Occipital lobe (tissue), 2 donors: ENCODE measurements around the genes SP100 and ITM2C.

DNA sequence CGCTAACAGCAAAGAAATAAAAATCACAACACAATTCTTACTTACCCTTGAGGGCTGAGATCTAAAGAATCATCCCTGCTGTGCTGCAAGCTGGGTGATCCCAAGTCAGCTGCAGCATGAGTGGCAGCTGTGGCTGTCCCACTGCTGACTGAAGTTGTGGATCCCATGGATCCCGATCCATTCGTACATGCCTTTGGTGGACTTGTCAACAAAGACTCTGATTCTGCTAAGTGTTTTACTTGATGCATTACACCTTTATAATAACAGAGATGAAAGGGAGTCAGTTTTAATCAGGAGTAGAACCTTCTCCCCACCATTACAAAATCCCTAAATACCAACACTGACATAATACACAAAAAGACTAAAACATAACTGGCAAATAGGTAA, 87.8 kb upstream of the DNER start:
- RAMPAGE, long total RNA, result no peak

- RAMPAGE, long total RNA, result no peak
Measured at GRCh38 chr2:229820703-229821276, 101.0 kb downstream of the TRIP12 start.

DNA sequence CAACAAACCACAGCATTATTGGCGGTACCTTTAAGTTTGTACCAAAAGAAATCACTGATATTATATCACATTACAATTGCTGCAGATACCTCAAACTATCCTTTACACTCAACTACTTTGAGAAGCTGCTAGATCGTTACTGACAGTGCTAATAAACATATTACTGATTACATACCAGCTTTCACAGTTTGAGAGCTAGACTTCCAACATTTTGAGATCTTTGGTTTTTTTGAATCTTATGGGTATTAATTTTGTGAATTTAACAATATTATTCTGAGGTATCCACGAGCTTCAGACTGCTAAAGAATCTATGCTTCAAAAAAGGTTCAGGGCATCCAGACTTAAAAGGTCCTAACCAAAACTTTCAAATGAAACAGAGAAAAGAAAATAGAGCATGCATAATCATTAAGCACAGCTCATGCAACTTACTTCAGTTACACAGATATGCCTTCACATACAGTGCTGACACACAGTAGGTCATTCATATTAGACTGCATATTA, 19.3 kb downstream of the TRIP12 start:
- RAMPAGE, long total RNA, result no peak

DNA sequence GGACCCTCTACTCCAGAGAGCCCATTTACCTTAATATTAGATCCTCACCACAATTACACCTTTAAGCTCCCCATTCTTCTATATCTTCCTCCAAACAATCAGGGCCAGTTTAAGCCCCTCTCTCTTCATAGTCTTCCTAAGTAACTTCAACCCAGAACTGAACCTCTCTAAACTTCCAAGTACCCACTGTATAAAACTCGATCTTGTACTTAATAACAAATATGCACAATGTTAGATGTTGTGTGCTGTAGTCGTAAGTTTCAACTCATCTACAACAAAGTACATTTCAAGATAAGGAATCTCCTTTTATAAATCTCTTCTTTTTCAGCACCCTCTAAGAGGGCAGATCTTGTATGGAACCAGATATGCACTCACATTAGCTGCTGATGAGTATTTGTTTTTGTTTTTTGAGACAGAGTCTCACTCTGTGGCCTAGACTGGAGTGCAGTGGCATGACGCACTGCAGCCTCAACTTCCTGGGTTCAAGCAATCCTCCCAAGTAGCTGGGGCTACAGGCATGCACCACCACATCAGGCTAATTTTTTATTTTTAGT, 9.3 kb downstream of the TRIP12 start:
- RAMPAGE, long total RNA, result no peak

DNA sequence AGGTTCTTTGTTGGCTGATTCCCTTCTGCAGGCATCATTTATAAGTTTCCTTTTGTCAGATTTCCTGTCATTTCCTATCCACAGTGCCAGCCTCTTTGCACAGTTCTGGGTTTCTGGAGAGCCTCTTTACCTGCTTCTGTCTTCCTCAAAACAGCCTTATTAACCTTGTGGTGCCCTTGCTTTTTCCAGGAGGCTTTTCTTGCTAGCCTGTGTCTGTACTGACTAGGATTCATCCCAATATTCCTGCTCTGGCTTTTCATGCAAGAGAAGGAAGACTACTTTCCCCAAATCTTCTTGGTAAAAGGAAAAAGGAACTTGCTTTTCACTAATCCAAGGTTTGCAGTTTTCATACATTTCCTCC, 58.8 kb upstream of the SLC16A14 start:
- RAMPAGE, long total RNA, result no peak

DNA sequence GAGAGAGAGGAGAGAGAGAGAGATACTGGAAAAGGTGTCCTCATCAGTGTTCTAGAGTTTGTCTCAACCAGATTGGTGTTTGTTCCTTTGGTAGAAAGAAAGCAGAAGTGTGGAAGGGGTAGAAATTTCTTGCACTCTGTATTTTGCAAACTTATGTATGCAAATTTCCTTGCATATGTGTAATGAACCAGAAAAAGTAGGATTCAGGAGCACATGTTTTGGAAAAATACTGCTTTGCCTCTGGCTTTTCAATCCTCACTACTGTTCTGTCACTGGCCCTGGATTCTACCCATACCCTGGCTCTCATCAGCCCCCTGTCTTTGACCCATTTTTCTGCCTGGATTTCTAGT, 1.0 kb upstream of the SP140 start:
- RAMPAGE, long total RNA, result no peak

- RAMPAGE, long total RNA, result no peak
Measured at GRCh38 chr2:230415713-230416847, at the start of gene SP100. SP100 (plus strand) TSS chr2:230416201.

- RAMPAGE, long total RNA, result no peak
Measured at GRCh38 chr2:230439667-230440083, 23.7 kb downstream of the SP100 start.

DNA sequence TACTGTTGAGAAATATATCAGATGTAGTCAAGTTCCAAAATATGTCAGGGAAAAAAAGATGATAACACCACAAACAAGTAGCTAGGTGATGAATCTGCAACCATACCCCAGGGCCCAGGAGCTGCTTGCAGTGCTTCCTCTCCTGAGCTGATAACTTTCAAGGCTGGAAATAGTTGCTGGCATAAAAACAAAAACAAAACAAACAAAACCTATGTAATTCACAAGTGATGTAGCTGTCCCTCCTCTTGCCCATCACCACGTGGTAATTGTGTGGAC, 82.6 kb downstream of the SP100 start:
- RAMPAGE, long total RNA, result no peak

GRCh38 chr2:230643447-230644475, 68.9 kb upstream of the CAB39 start:
- RAMPAGE, long total RNA, result no peak

DNA sequence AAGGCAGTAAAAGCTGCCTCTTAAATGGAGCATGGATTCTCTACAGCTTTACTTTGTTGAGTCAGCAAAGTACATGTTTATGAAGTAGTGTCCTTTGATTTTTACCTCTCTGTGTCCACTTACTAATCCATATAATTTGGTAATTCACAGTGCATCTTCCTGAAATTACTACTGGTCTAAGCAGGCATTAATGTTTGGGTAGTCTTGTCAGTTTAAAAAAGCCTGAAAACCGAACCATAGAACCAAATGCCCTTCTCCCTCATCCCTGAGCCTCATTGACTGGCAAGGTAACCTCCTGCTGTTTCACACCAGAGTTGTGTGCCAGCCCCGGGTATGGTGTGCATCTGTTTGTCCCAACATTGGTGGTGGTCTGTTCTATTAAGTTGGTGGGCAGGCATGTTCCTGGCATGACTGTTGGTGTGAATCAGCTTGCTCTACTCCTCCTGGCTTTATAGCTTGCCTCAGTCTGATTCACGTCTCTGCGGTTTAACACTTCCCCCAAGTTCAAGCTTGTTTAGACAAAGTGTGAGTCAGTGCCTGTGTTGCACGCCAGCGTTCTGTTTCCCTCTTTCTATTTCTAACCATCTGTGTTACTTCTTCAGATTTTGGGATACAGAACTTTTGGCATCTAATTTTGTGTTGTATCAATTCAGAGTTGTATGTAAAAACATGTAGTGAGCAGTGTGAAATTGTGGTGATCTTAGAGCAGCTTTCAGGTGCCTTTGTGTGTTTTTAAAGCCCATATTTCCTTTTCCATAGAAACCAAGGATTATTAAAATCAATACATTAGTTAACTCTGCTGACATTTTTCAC, 70.8 kb upstream of the ITM2C start:
- RAMPAGE, long total RNA, result no peak

- RAMPAGE, long total RNA, result start-site peak on the plus strand at chr2:230864894-230864997, 3,089 and 584 reads in 2 replicates
Measured at GRCh38 chr2:230864423-230865163, at the start of gene ITM2C. ITM2C (plus strand) TSS chr2:230864942.

DNA sequence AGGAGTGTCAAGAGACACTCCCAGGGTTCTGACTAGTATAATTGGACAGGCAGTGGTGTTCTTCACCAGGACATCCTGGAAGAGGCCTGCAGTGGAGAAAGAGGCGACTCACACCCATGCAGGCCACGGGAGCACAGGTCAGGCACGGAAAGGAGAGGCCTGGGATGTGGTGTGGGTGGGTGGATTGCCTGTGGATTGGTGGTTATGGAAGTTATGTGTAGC, 14.1 kb upstream of the SPATA3 start:
- RAMPAGE, long total RNA, result no peak

DNA sequence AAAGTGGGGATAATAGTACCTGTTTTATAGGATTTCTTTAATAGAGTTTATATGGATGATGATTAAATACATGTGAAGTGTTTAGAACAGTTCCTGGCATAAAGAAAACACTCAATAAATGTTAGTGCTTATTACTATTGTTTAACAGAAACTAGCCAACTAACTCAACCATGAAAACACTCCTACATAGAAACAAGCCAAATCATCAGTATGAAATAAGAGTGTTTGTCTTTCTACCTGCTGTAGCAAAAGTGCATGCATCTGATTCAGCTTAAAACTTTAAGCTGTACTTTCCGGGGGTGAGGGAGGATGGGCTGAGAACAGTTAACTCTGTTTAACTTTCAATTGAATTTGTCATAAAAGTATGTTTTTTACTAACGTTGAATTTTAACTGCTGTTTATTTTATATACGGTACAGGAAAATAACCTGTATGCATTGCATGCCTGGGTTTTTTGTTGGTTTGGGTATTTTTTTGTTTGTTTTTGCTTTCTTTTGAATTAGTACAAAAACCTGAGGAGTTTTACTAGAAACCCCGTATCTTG, 6.7 kb downstream of the HTR2B start:
- RAMPAGE, long total RNA, result no peak

DNA sequence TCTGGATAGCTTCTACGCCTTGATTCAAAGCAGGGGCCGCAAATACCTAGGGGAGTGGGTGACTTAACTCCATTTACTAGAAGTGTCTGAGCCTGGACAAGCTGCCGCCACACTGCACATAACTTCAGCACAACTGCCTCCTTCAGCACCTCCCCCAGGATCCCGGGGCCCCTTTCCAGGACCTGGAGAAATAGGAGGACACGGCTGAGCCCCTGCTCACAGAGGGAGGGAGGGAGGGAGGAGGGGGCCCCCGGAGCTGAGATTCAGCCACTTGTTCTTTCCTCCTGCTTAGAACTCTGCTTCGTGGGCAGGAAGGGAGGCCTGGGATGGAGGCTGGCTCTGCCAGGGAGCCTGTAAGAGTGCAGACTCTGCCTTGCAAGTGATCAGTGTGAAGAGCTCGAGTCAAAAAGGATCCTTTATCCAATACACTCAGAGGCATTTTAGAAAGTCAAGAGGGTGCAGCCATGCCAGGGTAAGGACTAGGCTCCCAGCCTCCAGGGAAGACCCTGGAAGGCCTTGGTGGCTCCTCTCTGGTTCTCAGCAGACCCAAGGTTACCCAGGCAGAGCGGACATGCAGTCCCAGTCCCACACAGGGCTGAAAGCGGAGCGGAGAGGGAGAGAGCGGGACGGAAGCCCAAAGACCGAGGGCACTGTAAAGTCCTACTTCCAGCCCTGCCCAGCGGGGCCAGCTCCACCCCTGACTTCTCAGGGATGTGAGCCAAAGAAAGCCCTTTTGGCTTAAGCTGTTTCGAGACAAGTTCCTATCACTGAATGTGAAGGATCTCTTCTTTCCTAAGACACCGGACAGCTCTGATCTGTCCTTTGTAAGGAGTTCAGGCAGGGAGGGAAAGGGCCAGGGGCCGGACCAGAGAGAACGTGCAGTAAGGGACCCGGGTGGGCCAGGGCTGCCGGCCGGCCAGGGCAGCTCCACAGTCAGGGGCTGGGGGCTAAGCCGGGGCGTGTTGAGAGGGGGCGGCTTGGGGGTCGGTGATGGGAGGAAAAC, 8.6 kb upstream of the ARMC9 start:
- RAMPAGE, long total RNA, result no peak

DNA sequence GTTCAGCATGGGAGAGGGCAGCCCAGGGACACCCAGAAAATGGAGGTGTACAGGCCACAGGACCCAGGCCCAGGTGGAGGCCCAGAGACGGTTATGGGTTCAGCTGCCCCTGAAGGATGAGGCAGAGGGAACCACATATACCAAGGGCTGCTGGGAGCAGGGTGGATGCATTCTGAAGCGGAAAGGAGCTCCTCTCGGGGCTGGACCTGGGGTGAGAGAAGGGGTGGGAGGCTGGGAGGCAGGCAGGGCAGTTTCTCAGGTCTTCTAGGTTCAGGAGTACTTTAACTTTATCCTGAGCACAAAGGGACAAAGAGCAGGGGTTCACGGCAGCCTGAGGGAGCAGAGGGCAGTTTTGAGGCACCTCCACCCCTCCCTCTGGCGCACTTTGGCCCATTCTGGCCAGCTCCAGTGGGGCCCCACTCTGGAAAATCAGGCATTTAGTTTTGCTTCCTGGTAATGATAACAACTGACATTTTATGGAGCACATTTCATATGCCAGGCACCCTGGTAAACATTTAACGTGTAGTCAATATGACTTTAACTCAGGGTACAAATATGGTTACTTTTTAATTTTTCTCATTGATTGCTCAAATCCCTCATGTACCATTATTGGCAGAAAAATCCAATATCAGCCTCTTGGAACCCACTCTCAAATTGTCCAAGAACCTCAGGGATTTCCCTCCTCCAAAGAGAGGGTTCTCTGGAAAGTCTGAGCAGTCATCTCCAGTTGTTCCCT, 14.3 kb downstream of the B3GNT7 start:
- RAMPAGE, long total RNA, result no peak

- RAMPAGE, long total RNA, result no peak
Measured at GRCh38 chr2:231425242-231425683, 29.8 kb downstream of the B3GNT7 start.

GRCh38 chr2:231615100-231615349, 22.4 kb downstream of the TEX44 start:
- RAMPAGE, long total RNA, result no peak

GRCh38 chr2:231684805-231685165, 23.5 kb upstream of the PTMA start:
- RAMPAGE, long total RNA, result no peak

- RAMPAGE, long total RNA, result no peak
Measured at GRCh38 chr2:231711545-231712079, 3.3 kb downstream of the PTMA start.